Trachea (tissue), 1 donor: ENCODE data around the gene DTD2.

DNA sequence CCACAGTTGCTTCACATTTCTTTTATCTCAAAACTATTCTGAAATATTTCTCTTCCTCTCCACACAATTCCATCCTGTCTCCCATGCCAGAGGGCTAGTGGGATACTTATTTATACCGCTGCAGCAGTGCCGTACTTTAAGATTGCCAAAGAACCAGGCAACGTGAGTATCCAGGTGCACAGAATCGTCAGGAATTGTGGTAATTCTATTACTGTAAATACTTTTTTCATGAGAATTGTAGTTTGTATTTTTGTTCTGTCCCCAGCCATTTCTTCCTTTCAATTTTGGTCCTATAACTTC is 188.7 kb upstream of the FOXG1 start:
- PRO-cap = no peak

DNA sequence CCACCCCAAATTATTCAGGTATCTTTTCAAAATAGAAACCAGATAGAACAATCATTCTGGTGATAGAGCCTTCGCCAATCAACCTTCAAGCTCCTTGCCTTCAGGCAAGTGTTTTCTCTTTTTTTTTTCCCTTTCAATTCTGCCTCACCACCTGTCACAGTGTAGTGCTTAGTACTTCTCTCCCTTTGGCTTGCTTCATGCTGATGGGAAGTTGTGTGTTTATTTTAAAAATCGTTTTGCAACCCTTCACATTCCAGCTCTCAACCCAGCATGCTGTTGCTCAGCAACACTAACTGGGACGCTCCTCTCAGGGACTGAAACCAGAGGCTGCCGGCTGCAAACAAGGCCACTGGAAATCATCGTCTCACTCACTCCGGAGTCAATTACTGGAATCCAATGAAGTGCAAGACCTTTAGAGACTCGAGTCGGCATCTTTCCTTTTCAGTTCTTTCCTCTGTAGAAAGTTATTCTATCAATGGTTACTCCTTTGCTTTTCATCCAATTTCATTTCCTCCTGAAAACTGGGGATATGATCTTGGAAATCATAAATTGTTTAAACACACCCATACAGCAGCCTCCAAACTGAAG is 342.6 kb downstream of the PRKD1 start:
- PRO-cap = no peak

DNA sequence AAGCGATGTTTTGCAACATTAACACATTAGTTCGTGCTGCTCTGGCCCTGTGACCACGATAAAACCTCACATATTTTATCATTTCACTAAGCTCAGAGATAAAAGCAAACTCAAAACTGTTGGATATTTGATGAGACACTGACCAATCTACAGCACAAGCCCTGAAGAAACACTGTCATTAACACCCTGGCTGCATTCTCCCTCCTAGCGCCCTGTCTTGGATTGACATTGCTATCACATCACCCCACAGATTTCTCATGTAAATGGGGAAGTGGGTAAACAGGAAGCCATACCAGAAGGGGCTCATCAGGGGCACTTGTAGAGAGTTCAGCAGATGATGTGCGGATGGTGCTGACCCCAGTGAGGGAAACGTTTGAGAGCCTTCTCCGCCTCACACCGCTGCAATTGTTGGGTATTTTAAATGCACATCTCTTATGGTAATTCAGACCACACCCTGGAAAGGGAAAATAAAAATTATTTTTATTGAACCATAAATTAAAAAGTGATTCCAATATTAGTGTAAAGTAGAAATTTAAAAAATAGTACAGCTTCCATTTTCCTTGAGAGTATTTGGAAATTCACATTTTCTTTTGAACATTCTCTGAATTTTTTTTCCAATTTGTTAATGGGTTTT is 264.1 kb downstream of the PRKD1 start:
- PRO-cap = no peak

GRCh38 chr14:30891133-30891509 is 16.8 kb downstream of the COCH start:
- PRO-cap = no peak

DNA sequence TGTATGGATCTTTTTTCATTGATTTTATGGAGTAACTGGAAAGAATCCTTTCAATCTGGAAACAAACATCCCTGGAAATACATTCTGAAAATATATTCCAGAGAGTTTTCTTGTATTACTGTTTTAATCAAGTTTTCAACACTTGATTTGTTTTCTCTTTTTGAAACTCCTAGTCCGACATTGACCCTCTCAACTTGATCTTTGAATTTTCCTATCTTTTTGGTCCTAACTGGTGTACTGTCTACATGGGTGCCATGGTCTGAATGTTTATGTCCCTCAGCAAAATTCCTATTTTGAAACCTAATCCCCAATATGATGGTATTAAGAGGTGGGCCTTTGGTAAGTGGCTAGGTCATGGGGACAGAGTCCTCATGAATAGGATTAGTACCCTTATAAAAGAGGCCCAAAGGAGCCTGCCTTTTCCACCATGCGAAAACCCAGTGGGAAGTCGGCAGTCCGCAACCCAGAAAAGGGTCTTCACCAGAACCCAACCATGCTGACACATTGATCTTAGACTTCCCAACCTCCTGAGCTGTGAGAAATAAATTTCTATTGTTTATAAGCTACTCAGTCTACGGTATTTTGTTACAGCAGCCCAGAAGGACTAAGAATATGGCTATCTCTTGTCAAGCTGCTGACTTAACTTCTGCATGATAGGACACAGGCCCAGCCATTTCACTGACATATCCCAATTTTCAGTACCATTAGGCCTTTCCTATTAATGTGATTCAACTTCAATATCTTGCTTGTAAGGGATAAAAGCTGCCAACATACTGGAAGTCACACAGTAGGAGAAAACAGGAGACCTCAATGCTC is 66.5 kb downstream of the COCH start:
- PRO-cap = no peak

GRCh38 chr14:31023782-31024469 is 1.5 kb upstream of the AP4S1 start:
- PRO-cap = no peak

DNA sequence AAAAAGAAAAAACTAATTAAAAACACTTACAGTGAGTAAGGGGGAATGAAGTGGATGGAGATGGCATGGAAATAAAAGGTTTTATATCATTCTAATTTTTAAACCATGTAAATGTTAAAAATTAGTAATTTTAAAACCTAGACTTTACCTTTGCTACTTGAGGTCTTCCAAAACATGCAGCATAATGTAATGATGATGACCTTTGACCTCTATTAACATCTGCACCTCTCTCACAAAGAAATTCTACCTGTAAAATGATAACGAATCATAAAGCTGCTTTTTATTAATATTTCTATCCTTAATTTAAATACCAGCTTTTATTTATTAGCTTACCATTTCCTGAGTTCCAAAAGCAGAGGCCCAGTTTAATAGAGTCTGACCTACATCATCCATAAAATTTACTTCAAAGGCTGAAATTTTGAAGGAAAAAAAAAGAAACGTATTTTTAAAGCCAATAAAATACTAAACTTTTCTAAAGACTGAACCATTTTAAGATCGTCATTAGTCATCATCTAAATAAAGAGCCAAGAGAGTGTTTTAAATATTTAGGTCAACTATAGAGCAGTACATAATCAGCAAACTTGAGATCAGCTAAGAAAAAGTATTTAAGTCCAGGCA is 35.8 kb downstream of the HECTD1 start:
- PRO-cap = no peak

DNA sequence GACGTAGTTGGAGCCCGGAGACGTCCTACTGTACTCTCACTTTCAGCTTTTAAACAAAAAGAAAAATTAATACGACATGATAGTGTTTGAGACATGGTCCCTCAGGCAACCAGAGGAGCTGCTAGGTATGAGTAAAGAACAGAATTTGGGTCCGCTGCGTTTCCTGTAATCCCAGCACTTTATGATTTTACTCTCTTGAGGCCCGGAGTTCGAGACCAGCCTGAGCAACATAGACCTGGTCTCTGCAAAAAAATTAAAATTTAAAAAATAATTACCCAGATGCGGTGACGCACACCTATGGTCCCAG is 855 bp upstream of the HECTD1 start:
- PRO-cap = no peak

- PRO-cap = bidirectional peak, plus-strand start at chr14:31457565, minus-strand start at chr14:31457398
Observed at GRCh38 chr14:31456566-31457874, at the start of gene DTD2. DTD2 (minus strand) TSS chr14:31457506.

GRCh38 chr14:31877072-31877801 is 199.9 kb upstream of the ARHGAP5 start:
- PRO-cap = no peak

GRCh38 chr14:31937591-31938348 is 139.3 kb upstream of the ARHGAP5 start:
- PRO-cap = unidirectional peak, plus-strand start at chr14:31937971

- PRO-cap = no peak
Observed at GRCh38 chr14:31943912-31945098, 132.8 kb upstream of the ARHGAP5 start.

GRCh38 chr14:32006540-32007133 is 70.5 kb upstream of the ARHGAP5 start:
- PRO-cap = no peak

DNA sequence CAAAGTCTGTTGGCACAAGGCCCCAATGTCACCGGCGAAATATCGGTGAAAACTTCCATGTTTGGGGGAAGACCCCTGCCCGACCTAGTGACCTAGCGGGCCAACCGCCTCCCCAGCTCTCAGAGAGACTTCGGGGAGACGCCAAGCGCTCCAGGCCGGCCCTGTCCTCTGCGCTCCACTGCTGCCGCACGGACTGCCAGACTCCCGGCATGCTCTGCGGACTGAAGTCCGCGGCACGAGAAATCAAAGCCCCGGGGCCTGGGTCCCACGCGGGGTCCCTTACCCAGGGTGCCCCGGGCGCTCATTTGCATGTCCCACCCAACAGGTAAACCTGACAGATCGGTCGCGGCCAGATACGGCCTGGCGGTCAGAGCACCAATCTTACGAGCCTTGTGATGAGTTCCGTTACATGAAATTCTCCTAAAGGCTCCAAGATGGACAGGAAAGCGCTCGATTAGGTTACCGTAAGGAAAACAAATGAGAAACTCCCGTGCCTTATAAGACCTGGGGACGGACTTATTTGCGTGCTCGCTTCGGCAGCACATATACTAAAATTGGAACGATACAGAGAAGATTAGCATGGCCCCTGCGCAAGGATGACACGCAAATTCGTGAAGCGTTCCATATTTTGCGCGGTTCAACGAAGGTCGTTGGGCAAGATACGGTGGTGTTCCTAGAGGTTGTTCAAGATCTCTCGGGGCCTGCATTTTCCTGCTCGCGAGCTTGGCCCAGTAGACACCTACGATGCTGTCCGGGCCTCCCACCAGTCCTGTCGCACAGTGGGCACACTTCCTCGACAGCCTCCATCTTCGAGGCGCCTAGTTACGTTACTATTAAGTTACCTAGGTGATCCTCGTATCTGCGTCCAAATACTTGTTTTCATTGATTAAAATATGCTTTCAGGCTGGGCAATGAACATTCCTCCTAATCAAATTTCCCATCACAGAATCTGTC is 124.7 kb downstream of the ARHGAP5 start:
- PRO-cap = bidirectional peak, plus-strand start at position 352 of the sequence, minus-strand start at position 216 of the sequence

- PRO-cap = no peak
Observed at GRCh38 chr14:32493913-32494594, 165.0 kb downstream of the AKAP6 start.

DNA sequence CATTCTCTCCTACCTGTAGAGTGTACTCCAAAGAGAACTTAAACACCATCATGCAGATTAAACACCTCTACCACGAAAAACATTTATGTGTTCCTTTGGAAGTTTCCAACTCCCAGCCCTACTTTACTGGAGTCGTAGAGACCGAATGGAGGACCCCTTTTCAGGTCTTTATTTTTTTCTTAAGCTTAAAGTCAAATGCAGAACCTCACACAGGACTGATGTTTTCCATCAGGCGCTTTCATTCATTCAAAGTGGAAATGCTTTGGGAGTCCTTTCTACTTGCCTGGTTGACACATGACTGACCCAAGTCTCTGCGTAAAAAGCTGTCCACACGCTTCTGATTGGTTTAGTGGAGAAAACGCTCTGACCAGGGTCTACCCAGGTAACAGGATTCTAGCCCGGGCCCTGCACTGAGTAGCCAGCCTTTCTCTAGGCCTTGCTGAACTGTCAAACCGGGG is 1.1 kb upstream of the NPAS3 start:
- PRO-cap = no peak

GRCh38 chr14:32940443-32940765 is 1.7 kb downstream of the NPAS3 start:
- PRO-cap = no peak

DNA sequence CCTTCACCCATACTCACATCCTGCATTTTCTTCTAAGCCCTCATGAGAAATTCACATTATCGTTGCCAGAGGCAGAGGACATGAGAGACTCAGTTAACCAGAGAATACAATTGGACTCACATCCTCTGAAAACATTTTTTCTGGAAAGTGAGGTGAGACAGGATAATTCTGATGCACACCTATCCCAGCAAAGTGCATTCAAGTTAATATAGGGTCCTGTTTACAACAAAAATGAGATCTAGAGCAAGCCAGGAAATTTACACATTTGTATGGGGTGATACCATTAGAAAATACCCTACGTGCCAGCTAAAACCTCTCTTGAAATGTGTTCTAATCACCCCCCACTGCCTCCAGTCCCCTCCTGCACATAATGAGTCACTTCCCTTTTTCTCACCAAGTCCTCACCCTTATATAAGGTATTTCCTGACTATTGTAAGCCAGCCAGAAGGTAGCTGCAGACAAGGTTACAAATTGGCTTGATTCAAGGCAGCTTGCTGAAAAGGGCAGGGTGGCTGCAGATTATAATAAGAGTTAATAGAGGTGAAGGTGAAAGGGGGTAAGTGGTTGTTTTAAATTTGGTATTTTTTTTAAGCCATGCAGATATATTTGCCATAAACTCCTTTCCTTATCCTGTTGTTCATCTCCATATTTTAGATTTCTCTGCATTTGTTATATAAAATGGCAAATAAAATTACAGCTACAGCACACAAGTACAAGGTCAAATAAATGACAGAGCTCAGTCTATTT is 386.1 kb downstream of the EGLN3 start:
- PRO-cap = no peak

DNA sequence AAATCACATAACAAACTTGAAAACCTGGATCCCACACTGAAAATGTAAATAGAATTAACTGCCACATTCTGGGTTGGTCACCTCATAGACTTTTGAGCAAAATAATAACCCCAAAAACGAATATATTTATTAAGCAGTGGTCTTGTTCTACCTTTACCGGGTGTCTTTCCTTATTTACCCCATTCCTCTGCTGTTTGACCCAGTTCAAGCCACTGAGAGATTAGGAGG is 360 bp upstream of the EGLN3 start:
- PRO-cap = no peak

GRCh38 chr14:34020077-34020495 is 69.2 kb upstream of the EGLN3 start:
- PRO-cap = no peak